Bronchus (tissue), 1 donor: ENCODE results near the gene CNPPD1.

DNA sequence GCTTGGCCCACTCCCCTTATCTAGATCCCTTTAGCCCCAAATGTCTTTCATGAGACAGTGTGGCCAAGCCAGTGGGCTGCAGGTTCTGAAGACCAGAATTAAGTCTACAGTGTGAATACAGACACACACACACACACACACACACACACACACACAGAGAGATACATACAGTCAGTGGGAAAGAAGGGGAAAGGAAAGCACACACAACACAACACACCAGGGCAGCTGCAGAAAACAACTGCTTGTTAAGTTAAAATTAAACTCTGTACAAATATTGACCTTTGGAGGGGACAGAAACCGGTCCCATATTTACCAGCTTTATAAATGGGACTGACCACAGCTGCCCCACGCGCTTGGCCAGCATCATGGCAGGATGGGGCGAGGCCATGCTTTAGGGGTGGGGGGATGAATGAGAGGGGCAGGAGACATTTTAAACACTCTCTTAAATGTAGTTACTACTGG is 49.1 kb downstream of the NHEJ1 start:
- PRO-cap, result no peak

- PRO-cap, result bidirectional peak, plus-strand start at chr2:219176667, minus-strand start at chr2:219176677; bidirectional peak, plus-strand start at chr2:219177068, minus-strand start at chr2:219176925
Observed at GRCh38 chr2:219176543-219177547, at the start of gene CNPPD1. TSS of gene CNPPD1 (minus strand) at chr2:219176925.

- PRO-cap, result no peak
Observed at GRCh38 chr2:219207601-219208118, 1.1 kb downstream of the ZFAND2B start.

DNA sequence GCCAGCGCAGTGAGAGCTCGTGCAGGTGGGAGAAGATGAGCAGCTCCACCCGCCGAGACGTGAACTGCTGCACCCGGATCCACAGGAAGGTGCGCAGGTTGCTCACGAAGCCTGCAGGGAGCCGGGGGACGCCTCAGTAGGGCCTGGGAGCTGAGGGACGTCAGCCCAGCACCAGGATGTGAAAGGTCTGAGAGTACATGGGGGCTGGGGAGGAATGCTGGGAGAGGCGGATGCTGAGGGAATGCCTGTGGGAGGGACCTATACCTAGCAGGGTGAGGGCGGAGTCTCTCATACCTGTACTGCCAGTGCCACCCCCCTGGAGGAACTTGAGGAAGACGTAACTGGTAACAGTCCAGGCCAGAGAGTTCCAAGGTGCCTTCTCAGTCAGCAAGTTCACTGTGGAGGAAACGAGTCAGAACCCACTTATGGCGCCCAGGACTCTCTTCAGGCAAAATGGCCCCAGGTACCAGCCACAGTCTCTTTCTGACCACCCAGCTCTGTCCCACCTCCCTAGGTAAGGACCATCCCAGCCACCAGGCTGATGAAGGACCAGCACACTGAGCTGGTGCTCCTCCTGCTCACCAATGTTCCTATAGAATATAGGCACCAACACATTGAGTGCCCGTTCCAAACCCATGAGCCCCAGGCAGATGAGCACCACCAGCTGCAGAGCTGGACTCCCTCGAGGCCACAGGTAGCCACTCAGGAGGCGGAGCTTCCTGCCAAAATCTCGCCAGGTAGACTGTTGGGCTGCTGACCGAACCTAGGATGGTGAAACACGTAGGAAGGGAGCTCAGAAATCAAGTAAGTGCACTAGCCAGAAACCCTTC is 2.5 kb downstream of the ABCB6 start:
- PRO-cap, result unidirectional peak, plus-strand start at position 321 of the sequence

DNA sequence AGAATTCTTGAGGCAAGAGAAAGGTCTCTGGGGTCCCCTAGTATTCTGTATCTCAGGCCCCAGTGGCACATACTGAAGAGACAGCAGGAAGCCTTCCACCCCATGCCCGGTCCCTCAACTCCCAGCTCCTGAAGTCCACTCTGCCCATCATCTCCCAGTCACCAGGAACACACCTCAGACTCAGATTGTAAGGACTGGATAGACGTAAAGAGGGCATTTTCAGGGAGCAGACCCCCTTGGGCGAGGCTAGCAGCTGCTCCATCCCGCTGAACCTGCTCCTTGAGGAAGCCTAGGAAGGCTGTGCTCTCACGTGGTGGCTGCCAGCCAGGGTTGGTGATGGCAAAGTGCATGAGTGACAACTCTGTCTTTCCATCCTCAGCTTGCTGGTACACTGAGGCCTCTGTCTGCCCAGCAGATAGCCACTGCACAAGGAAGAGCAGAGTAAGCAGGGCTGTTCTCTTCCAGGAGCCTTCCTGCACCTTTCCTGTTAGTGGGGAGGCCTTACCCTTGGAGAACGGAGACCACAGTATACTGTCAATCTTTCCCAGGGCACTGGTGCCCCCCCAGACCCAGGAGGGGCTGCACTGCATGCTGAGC is 3.8 kb upstream of the ABCB6 start:
- PRO-cap, result no peak

DNA sequence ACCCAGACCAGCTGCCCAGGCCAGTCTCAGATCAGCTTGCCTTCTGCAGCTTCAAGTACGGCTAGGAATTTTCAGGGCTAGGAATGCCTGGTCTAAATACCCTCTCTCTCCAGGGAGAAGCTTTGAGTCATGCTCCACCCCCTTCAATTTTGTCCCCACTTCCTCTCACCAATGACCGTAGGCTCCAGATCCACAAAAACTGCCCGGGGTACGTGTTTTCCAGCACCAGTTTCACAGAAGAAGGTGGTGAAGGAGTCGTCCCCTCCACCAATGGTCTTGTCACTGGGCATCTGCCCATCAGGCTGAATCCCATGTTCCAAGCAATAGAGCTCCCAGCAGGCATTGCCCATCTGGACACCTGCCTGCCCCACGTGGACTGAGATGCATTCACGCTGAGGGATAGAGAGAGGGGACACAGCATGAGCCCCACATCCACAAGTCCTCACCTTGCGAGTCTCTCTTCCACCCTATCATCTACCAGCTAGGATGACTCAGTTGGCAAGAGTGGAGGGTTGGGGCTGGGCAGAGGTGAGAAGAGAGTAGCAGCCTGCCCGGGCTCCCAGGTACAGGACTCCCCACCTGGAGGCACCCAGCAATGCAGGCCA is 1.1 kb upstream of the TUBA4B start:
- PRO-cap, result no peak

GRCh38 chr2:219253581-219253755 is 250 bp downstream of the TUBA4A start:
- PRO-cap, result no peak

- PRO-cap, result unidirectional peak, plus-strand start at chr2:219266457
Observed at GRCh38 chr2:219266259-219266642, 12.5 kb upstream of the TUBA4A start.

DNA sequence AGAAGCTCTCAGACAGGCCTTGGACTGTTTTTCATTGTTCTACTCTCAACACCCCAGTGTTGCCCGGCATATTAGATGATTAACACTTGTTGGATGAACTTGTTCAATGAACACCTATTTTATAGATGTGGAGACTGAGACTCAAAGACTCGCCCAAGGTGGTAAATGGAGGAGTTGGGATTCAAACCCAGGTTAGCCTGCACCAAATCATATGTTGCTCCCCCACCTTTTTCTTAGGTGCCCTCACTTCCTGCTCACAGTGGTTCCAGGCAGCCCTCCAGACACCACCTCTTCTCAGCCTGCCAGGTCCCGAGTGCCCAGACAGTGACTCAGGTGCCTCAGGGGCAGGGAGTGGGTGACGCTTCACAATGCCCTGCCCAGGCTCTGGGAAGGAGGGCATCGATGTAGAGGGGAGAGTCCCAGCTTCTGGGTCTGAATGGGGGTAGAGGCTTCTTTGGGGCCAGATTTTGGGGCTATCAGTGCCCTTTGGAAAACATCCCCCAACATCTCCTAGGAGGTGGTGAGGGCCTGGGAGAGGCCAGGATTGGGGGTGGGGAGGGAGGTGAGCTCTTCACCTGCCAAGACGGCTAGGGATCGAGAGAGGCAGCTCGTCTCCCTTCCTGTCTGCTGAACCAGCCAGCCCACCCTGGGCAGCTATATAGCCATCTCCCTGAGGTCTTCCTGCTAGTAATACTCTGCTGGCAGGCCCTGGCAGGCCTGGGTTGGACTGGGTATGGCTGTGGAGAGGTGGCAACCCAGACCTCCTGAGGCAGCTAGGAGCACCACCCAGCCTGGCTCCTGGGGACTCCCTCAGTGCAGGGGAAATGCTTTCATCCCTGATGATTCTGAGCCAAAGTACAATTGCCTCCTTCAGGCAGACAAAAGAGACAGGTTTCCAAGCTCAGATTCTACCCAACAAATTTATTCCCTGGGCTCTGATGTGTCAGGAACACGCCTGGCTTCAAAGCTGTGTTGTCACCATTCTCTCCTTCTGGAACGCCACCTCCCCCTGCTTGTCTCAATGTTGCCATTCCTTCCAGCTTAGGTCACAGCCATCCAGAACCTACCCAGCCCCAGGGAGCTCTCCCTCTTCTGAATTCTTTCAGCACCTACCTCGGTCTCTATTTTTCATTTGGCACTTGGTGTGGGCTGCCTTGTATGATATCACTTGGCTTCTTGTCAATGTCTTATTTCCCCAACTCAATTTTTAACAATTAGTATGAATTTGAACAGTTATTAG is 5.0 kb upstream of the DNAJB2 start:
- PRO-cap, result no peak

- PRO-cap, result no peak
Observed at GRCh38 chr2:219384854-219385149, 2.9 kb downstream of the DNPEP start.

GRCh38 chr2:219405495-219406064 is 12.6 kb upstream of the DES start:
- PRO-cap, result no peak

GRCh38 chr2:219419146-219419386 is 889 bp downstream of the DES start:
- PRO-cap, result no peak

GRCh38 chr2:219522730-219523426 is 8.6 kb downstream of the ASIC4 start:
- PRO-cap, result no peak

- PRO-cap, result no peak
Observed at GRCh38 chr2:219592644-219593134, 5.0 kb upstream of the STK11IP start.

GRCh38 chr2:219595272-219595769 is 2.3 kb upstream of the STK11IP start:
- PRO-cap, result no peak

DNA sequence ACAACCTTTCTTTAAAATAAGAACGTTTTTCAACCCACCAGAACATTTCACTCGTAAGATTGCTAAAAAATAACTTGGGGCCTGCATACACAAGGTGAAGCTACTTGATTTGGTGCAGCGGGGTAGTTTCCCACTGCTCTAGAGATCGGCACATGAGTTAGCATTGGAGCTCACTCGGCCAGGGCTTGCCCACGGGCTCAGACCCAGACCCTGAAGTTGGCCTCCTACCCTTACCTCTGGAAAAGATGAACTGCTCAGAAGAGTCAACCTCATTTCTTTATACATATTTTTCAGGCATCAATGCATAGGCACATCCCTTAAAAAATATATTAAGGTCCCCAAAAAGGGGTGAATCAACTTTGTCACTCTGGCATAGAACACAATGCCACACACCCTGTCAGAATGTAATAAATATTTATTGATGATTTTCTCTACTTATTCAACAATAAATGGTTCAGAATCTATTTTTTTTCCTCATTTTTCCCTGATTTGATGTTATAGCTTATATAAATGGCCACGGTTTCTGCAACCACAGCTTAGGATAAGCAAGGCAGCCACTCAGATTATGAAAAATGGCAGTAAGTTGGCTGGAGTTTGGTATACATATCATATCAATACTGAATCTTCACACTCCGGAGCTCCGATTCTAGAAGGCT is 153.4 kb downstream of the EPHA4 start:
- PRO-cap, result no peak

GRCh38 chr2:221429665-221430431 is 142.3 kb downstream of the EPHA4 start:
- PRO-cap, result no peak

- PRO-cap, result no peak
Observed at GRCh38 chr2:221527461-221528351, 44.4 kb downstream of the EPHA4 start.

GRCh38 chr2:221571483-221572062 is 531 bp downstream of the EPHA4 start:
- PRO-cap, result no peak

GRCh38 chr2:221942912-221943494 is 355.8 kb downstream of the PAX3 start:
- PRO-cap, result unidirectional peak, minus-strand start at chr2:221943107